Measurements from ENCODE around the genes DEPDC1, LRRC53 and RABGGTB.

- PRO-cap, result no peak
- RAMPAGE, long total RNA, 4 experiments, result no peak in any of the 4 experiments
Measured at GRCh38 chr1:68163283-68163730, 69.0 kb downstream of the WLS start.

- PRO-cap, result unidirectional peak, plus-strand start at chr1:68497308
- RAMPAGE, long total RNA, 4 experiments, result no peak in any of the 4 experiments
Measured at GRCh38 chr1:68496212-68497628, at the start of gene DEPDC1. Gene DEPDC1, minus strand, starts transcription at chr1:68497082.

DNA sequence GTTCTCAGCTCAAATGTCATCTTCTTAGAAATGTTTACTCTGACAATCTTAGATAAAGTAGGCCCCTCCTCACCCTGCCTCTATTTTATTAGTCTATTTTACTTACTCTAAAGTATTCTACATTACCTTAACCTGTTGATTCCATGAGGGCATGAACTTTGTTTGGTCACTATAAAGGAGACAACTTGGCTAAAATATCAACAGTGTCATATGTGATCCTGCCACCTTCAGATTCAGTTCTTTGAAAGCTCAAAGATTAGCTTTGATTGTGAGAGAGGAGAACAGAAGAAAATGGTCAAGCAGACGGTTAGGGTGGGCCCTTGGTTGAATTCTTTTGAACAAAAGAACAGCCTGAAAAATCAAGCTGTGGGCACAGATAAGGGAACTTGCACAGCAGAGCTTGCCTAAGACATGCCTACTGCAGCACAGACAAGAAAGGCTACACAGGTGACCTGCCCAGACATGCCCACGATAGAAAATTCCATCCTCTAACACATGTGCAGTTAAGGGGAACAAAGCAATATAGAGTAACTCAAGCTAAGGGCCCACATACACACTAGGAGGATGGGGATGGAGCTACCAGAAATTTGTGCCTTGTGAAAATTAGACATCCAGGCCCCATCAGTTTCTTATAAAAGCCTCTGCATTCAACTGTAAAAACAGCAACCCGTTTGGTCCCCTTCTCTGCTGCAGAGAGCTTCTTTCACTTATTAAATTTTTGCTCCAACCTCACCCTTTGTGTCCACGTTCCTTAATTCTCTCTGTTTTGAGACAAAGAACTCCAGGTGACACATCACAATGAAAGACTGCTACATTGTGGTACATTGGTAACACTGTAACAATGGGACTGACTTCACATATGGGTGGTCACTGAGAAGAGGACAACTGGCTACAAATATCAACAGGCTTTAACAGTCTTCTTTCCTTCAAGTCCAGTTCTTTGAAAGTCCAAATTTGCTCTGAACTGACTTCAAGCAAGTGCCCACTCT, 512.4 kb upstream of the LRRC7 start:
- PRO-cap, result no peak
- RAMPAGE, long total RNA, 4 experiments, result no peak in any of the 4 experiments

DNA sequence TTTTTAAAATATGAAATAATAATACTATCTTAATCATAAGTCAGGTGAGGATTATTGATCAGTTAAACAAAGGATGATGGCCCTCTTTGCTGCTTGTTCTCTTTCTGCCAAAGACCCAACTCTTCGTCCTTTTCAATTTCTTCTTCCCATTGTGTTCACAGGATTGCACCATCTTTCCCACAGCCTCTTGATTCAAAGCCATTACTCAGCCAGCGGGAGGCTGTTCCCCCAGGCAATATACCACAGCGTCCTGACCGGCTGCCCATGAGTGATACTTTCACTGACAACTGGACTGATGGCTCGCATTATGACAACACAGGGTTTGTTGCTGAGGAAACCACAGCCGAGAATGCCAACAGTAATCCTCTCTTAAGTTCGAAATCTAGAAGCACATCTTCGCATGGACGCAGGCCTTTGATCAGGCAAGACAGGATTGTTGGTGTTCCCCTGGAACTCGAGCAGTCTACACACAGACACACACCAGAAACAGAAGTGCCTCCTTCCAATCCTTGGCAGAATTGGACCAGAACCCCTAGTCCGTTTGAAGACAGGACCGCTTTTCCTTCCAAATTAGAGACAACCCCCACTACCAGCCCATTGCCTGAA, 167.3 kb downstream of the LRRC40 start:
- PRO-cap, result no peak
- RAMPAGE, long total RNA, 4 experiments, result no peak in any of the 4 experiments

DNA sequence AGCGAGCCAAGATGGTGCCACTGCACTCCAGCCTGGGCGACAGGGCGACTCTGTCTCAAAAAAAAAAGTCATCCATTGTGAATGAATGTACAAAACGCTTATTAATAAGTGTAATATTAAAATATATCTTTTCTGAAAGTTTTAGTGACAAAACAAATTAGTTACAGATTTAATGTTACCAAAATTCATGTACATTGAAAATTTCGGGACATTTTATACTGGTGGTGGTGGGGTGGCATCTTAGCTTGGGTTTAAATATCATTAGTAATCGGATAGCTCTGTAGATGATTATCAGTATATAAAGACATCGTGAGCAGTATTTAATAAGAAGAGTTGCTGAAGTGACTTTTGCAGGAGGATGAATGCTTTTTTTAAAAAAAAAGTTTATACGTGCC, 392 bp upstream of the SRSF11 start:
- PRO-cap, result no peak
- RAMPAGE, long total RNA, 4 experiments, result no peak in any of the 4 experiments

GRCh38 chr1:70410493-70411148, 447 bp upstream of the CTH start:
- PRO-cap, result bidirectional peak, plus-strand start at chr1:70410738, minus-strand start at chr1:70410771; bidirectional peak, plus-strand start at chr1:70410829, minus-strand start at chr1:70410852; bidirectional peak, plus-strand start at chr1:70411257, minus-strand start at chr1:70411058
- RAMPAGE, long total RNA, 4 experiments, result no peak in any of the 4 experiments

DNA sequence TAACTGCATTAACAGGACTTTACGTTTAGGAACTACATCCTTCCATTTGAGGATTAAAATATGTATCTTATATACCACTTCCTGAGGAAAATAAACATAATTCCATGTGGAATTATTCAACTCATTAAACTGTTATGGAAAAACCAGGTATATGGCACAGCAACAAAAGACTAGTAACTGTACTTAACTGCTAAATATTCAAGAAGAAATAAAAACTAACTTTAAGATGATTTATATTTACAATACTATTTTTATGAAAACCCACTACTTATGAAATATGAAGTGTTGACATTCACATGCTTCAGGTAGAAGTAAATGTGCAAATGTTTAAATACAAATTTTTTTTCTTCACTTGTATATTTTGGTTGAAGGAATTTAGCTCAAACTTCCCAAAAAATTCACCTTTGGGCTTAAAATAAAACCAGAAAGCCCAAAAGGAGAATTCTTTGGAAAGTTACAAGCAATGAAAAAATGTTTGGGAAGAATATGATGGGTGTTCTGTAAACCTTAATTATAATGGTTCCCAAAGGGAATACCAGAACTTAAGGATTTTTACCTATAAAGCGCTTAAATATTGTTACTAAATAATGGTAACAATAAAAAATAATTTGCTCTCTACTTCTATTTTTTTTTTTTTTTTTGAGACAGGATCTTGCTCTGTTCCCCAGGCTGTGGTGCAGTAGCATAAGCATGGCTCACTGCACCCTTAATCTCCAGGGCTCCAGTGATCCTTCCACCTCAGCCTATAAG, 13.4 kb downstream of the ZRANB2 start:
- PRO-cap, result no peak
- RAMPAGE, long total RNA, 4 experiments, result no peak in any of the 4 experiments

- PRO-cap, result no peak
- RAMPAGE, long total RNA, 4 experiments, result no peak in any of the 4 experiments
Measured at GRCh38 chr1:71513897-71514601, 433.2 kb upstream of the ZRANB2 start.

DNA sequence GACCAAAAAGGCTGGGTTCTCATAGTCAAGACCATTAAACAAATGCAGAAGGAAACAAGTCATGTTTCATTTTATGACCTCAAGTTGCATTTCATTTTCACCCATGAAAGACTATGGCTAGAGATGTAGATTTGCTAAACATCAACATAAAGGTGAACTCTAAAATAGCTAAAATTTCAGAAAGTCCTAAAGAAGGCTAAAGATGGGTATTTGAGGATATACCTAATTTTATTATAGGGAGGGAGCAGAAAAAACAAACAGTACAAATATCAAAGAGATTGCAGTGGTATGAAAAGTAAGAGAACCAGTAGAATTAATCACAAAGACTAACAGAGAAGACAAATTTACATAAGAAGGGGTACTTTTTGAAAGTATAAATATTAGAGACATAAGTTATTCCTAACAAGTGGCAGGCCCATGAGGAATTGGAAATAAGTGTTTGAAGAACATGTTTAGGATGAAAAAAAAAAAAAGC, 75.7 kb downstream of the NEGR1 start:
- PRO-cap, result no peak
- RAMPAGE, long total RNA, 4 experiments, result no peak in any of the 4 experiments

DNA sequence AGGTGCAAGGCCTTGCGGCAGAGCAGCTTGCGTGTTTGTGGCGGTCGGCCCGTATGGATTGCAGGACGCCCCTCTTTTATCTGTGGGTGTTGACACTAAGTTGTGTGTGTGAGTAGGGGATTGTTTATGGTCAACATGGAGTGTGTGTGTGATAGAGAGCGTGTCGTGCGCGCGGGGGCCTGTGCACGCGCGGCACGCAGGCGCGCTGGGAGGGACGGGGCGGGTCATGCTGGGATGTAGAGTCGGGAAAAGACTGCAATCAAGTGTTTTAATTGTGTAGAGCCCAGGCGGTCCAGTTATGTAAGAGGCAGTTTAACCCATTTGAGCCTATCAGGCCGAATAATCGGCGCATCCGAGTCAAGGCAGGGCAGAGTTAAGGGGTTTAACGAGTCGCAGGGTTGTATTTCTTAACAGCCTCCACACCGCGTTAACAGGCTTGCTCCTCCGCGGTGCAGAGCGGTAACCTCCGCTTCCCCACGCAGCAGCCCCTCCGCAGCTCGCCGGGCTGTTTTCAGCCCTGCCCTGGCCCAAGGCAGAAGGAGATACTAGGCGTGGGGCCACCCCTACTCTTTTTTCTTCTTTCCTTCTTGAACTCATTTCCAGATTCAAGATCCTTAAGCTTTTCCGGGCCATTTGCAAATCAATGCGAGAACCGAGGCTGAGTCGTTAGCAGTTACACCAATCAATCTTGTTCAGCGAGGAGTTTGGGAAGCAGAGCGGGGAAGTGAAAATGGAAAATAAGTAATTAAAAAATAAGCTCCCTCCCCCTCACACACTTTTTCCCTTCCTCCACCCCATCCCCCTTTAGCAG, 1.4 kb upstream of the NEGR1 start:
- PRO-cap, result bidirectional peak, plus-strand start at position 266 of the sequence, minus-strand start at position 244 of the sequence; bidirectional peak, plus-strand start at position 535 of the sequence, minus-strand start at position 519 of the sequence
- RAMPAGE, long total RNA, 4 experiments, result no peak in any of the 4 experiments

GRCh38 chr1:74470761-74471241, 41.6 kb downstream of the LRRC53 start:
- PRO-cap, result unidirectional peak, plus-strand start at chr1:74471045
- RAMPAGE, long total RNA, 4 experiments, result no peak in any of the 4 experiments

DNA sequence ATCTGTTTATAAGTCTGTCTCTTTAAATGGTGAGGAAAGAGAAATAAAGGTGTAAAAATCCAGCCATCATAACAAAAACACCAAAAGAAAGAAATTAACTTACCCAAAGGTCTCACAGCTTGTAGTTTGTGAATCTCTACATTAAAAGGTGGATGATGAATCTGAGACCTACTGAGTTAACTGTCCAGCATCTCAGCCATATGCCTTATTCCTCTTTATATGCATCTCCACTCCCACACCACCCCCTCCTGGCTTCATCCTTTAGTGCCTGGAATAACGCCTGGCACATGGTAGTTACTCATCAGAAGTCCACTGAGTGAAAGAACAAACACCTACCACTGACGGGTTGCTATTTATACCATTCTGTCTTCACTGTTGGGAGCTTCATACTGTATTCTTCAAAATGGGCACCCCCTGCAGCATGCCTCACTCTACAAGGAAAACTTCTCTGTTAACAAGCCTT, at the start of gene LRRC53:
Gene LRRC53 (minus strand): TSS at position 189 of the 463 bp plus-strand sequence.
- PRO-cap, result no peak
- RAMPAGE, long total RNA, 4 experiments, result no peak in any of the 4 experiments

DNA sequence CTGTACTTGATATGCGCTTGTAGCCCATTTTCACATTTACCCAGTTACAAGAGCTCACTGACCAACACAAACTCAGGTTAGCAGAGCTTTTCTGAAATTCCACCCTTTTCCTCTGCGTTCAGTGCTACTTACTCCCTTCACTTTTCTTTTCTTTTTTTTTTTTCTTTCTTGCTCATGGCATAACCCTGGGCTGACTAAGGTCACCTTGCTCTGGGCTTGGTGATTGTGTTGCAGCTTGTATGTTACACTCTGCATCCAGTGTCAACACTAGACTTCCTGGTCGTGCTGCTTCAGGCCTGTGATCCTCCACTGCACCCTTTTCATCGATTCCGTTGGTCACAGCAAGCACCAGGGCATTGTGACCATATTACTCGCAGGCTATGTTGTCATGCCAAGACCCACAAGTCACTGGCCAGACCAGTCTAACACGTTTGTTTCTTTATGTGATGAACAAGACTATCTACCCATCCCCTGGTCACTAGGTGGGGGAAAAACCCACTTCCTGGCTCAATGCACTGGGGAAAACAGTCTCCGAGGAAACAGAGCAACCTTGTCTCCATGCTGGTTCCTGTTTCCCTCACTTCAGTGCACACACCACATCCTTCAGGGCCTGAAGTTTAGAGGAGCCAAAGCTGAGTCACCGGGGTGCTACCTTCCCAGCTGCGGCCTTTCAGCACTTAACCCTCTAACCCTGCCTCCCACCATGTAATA, 21.0 kb downstream of the ERICH3 start:
- PRO-cap, result no peak
- RAMPAGE, long total RNA, 4 experiments, result no peak in any of the 4 experiments

DNA sequence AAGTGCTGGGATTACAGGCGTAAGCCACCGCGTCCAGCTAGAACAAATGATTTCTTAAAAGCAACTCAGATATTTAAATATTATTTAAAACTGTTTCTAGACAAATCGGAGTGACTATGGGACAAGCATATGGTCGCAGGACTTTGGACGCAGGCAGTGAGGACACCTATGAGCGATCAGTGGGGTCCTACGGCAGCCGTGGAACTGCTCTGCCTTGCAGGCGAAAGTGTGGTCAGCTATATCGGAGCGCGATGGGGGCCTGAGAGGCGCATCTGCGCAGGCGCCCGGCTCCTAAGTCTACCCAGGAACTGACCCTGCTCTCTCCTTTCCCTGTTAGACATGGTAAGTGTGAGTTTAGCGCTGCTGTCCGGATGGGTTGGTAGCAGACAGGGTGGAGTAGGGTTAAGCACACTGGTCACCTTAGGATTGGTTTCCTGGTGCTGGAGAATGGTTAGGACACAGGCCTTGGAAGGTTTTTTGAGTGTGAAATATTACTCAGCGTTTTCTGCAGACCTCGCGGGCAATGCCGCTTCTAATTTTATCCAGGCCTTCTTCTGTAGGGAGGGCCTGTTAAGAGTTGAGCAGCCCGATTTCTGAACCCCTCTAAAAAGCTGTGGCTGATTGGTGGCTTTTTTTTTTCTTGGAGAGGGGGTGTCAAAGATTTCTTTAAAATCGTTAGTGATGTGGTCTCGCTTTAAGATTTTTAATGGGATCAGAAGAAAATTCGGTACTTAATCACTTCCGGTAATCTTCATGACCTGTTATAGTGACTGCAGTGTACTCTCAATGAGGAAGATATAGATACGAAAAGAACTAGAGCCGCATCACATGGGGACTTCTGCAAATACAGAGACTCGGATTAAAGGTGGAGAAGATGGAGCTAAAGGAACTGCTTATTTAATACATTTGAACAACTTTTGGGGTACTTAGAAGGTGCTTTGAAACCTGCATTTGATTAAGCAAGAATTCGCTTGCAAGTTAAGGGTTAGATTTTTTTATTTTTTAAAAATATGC, at the start of gene RABGGTB:
Gene RABGGTB (plus strand): TSS at position 324 of the 1,014 bp plus-strand sequence.
- PRO-cap, result bidirectional peak, plus-strand start at position 324 of the sequence, minus-strand start at position 158 of the sequence; bidirectional peak, plus-strand start at position 824 of the sequence, minus-strand start at position 788 of the sequence
- RAMPAGE, long total RNA, 4 experiments, result start-site peak on the plus strand in 3 of 4 experiments, centred at positions 298 to 314 of the sequence, 54 to 102 reads per replicate

DNA sequence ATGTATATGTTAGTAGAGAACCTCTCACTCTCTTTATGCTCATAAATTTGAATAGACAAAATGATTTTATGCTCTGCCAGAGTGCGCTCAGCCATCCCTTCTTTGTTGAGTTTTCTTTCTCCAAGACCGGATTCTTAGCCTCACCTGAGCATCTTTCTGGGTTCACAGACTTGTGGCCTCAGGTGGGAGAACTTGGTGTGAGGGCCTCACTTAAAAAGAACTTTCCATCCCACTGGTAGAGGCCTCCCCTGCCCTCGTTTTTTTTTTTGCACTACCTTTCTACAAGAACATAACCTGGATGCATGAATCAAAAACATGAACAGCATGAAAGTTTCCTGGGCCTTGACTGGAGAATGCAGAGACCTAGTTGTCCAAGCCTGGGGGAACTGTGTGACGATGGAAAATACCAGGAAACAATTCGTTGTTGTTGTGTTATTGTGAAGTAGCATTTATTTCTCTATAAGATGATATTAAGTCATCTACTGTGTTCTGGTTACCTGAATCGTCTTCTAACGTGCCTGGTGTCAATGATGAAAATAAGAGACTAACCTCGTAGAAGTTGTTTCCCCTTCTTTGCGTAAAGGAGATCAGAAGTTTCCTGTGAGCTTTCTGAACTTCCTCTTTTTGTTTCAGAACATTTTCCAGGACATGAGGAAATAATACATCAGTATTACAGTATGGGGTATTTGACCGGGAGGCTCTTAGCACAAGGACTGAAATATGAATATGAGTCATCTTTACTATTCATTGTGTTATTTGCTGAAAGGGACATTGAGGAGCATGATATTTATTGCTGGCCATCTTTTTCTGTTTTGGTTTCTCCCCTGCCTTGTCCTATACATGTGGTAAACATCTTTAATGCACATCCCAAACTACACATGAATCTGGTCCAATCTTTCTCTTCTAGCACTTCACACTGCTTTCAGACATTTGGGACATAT, 1.2 kb downstream of the ST6GALNAC3 start:
- PRO-cap, result bidirectional peak, plus-strand start at position 750 of the sequence, minus-strand start at position 529 of the sequence
- RAMPAGE, long total RNA, 4 experiments, result no peak in any of the 4 experiments

- PRO-cap, result no peak
- RAMPAGE, long total RNA, 4 experiments, result no peak in any of the 4 experiments
Measured at GRCh38 chr1:76106013-76106619, 31.6 kb downstream of the ST6GALNAC3 start.

DNA sequence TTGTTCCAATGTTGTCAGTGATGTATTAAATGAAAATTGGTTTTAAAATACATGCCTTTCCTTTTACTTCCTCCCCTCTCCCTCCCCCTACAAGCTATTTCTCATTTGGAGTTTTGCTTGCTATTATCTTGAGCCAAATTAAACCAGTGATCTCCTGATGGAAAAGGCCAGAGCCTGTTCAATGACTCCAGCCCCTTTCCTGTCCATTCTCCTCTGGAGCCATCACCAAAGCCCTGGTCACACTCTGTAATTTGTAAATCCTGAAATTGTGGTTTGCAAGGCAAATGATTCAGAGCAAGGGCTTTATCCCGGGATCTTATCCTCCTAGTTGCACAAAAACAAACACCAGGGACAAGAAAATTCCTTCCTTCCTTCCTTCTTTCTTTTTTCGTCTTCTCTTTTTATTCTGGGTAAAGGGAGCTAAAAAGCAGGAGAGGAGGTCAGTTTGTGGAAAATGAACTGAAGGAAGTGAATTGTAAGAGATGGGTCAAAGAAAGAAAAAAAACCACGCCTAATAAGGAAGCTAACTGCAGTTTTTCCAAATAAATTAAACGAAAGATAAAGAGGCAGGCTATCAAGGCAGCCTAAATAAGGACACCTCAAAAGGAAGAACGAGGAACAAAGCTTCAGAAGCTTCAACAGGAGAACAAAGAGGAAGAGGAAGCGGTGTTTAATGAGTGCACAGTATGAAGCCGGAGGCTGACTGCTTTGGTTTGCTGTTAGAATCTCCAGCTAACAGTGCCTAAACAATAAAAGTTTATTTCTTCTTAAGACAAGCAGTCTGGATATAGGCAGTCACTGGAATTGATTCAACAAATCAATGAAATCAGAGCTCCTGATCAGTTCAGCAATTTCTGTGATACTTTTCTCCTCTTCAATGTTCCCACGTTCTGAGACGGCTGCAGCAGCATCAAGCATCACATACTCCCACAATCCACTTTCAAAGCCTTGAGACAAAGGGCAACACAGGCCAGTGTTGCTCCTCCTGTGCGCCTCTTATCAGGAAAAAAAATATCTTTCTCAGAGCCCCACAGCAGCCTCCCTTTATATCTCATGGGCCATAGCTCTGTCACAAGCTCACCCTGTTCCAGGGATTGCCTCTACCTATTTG, 365.9 kb upstream of the ST6GALNAC5 start:
- PRO-cap, result no peak
- RAMPAGE, long total RNA, 4 experiments, result no peak in any of the 4 experiments

DNA sequence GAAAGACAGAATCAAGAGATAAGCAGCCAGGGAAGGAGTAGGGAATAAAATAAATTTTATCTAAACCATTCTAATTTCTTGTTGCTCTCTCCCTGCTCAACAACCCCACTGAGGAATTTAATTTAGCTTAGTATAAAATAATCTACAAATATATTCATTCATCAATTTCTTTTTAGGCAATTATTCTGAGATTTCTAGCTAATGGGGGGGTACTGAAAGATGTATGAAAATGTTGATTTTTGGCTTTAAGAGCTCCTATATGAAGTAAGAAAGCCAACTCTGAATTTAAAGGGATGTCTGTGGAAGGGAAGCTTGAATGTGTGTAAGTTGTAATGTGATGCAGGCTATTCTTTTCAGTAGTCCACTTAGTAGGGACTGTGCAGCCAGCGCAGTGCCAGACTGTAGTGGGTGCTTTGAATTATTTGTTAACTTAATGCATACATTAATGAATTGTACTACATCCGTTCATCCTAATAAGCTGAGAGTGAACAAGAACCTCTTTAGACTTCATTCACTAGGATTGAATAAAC, 72.4 kb downstream of the AK5 start:
- PRO-cap, result no peak
- RAMPAGE, long total RNA, 4 experiments, result no peak in any of the 4 experiments

- PRO-cap, result no peak
- RAMPAGE, long total RNA, 4 experiments, result start-site peak on the plus strand in 1 of 4 experiments, at chr1:77848060-77848562 at its widest, 6 to 7 reads per replicate
Measured at GRCh38 chr1:77847563-77848569, 40.6 kb upstream of the NEXN start.

DNA sequence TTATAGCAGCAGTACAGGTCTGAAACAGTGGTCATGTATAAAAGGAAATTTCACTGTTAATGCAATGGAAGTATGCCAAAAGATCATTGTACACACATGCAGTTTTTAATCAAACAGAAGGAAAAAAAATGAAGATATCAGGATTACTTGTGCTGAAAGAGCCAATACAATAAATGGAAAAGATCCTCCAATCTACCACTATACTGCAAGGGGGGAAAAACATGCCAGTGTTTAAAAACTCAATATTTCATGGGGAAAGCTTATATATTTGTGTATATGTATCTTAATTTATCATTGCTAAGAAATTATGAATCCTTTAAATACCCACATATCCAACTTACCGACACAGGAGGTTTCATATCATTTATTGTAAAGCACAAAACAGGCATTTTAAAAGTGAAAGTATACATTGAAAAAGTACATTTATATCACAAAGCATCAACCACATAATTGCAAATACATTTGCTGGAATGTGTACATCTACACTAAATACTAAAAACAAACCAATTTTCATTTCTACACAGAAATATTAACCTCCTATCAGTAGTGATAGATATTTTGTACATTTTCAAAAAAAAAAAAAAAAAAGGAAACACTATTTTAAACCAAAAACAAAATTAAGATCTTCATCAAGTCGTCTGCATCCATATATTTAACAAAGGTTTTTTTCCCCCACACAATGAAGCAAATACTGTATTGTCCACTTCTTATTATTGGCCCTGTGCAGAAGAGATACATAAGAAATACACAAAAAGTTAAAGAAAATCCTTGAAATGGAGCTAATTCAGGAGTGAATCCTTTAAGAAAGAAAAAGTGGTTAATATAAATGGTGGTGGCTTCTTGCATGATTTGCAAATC, 30.6 kb downstream of the FUBP1 start:
- PRO-cap, result no peak
- RAMPAGE, long total RNA, 4 experiments, result no peak in any of the 4 experiments